Colic lymph node (tissue), 1 donor: ENCODE measurements around a stretch of chr10.

- PRO-cap = no peak
Measured at GRCh38 chr10:80284977-80285683, 4.3 kb downstream of the MAT1A start.

DNA sequence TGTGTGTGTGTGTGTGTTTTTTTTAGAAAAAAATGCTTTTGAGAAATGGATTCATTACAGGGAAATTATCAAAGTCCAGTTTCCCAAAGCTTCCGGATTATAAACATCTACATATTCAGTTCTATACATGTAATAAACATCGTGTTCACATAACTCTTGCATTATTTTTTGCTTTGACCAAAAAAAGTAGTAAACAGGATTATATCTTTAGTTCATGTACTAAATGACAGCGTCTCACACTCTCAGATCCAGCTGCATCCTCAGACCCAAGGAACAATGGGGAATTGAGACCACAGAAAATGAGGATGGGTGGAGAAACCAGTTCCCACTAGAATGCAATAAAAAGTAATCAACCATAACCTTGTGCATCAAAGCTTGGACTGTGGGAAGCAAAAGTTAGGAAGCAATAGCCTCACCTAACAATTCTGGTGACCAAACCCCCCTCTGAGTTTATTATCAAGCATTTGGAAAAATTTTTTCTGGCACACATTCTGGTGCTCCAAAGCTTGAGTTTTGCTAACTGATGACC, 904 bp upstream of the MAT1A start:
- PRO-cap = no peak

- PRO-cap = no peak
Measured at GRCh38 chr10:80318716-80319369, 29.4 kb upstream of the MAT1A start.

DNA sequence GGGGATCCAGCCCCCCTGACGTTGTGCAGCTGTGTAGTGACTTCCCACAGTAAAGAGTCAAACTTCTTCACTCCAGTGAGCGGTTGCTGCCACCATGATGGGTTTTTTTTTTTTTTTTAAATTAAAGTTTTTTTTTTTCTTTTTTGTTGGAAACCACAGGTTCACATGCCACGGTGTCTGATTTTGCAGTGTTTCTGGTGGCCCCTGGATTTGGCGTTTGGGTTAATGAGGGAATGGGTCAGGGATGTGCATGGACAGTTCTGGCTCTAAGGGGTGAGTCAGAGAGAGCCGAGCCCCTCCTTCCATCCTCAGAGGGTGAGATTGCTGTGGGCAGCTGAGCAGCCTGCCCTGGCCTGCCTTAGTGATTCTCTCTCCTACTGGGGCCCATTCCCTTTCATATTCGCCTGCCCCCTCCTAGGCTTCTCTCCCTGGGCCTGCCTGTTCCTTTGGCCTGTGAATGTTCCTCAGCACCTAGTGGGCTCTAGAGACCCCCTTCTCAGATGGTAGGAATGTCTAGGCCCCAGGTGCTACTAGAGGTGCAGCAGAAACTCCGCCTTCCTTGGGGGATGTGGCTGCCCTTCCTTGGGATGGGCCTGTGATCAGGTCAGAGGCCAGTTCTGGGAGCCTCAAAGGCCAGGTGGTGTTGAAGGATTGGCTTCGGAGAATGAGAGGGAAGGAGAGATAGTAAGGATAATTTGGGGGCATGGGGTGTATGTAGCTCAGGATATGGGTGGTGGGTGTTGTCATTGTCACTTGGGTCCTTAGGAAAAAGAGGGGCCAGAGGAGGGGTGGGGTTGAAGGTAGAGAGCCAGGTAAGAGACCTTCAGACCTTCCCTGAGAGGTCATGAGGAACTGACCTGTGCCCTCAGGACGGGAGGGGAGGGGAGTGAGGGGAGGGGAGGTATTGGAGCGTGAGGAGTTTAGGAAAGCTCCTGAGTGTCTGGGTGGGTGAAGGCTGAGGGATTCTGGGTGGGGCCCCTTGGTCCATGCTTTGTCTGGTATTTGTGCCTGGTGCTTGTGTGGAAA, 19.8 kb downstream of the TSPAN14 start:
- PRO-cap = no peak

DNA sequence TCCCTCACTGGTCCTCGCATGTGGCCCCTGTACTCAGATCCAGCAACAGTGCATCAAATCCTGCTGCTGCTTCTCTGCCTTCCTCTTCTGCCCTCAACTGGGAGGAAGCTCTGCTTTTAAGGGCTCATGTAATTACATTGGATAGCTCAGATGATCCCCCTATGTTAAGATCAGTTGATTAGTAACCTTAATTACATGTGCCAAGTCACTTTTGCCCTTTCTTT, 22.9 kb downstream of the TSPAN14 start:
- PRO-cap = no peak

- PRO-cap = no peak
Measured at GRCh38 chr10:80480880-80481498, 26.9 kb downstream of the TSPAN14 start.

DNA sequence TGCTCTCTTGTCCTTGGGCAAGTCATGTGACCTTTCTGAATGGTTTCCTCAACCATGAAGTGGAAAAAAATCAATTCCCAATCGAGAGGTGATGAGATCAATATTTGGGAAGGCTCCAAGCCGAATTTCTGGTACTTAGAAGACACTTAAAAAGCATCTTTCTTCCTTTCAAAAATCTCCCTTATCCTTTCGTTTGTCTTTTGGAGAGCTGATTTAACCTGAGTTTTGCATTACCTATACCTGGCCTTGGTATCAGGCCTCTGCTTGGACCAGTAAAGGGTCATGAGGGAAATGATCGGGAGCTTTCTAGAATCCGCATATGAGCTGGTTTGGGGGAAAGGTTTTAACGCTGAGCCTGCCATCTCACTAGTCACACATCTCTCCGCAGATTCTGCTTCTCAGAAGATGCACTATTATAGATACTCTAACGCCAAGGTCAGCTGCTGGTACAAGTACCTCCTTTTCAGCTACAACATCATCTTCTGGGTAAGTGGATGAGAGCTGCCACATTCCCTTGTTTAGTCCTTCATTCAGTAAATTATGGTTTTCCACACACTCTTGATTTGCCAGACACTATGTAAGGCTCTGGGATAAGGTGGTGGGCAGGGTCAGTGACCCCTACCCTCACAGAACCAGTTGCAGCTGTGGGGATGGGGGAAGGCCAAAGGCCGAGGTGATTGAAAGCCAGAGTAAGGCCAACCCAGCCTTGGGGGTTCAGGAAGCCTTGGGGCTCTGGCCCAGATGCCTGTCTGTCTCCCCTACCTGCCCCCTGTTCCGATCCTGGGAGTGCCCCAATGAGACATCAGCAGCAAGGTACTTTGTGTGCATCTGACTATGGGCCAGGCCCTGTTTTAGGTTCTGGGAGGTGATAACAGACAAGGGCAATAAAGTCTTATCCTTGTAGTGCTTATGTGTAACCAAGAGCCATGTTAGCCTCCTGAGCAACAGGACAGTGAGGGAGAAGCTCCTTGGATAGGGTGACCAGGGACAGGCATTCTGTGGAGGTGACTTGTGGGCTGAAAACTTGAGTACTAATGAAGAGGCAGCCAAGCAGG, 35.0 kb downstream of the TSPAN14 start:
- PRO-cap = no peak

- PRO-cap = no peak
Measured at GRCh38 chr10:80498643-80499528, 38.8 kb upstream of the SH2D4B start.

DNA sequence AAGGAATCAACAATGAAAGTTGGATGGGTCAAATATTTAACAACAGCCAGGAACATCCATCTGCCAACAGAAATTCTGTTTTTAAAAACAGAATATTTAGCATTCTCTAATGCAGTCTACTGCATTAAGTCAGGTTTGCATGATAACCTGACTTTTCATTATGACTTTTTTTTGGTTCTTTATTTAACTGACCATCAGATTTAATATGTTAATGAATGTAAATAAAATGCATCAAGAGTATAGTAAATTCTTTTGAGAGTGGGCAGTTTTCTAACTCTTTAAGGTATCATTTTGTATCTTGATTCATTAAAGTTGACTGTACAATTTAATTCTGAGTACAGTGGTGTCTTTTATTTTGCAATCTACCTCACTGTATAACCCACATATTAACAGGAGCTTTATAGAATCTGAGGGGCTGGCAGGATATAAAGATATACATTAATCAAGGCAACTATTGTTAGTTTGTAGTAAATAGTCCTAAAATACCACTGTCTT, 328.8 kb downstream of the NRG3 start:
- PRO-cap = unidirectional peak, plus-strand start at position 246 of the sequence

- PRO-cap = no peak
Measured at GRCh38 chr10:83272586-83273038, 866.7 kb upstream of the GHITM start.

DNA sequence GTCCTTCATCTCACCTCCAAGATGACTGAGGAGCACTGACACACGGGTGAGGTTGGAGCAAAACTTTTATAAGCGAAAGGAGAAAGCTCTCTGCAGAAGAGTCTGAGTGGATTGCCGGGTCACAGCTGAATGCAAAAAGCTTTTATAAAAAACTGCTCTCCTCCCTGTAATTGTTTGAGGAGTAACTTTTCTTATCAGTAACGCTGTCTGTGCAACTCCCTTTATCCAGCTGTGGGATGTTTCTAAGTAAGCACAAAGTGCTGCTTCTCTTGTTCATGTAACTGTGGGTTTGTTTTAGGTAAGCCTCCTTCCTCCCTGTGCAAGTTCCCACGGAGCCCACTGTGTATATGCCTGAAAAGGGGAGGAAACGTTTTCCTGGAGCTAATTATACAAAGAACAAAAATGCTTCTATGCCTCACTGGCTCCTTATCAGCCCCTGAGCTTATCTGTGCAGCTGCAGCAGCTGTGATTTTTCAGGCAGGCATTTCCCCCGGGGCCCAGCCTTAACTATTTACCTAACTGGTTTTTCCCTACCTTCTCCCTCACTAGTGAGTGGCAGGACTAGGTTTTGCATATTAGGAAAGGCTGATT, 593.5 kb upstream of the GHITM start:
- PRO-cap = no peak

DNA sequence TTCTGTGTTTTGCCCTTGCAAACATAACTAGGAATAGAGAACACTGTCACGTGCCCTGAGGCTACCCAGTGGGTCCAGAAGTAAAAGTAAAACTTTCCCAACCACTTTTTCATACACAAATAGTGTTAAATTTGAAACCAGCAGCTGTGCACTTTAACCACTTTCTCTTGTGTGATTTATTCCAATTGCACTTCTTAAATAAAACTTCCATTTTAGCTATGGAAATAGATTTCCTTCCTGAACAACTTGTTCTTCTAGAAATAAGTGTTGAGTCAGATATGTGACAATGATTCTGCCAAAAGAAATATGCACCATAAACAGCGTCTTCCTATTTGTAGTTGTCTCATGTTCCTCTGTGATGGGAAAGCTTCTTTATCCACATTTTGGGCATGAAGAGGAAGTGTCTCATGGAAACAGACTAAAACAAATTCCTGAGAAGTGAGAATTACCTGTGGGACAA, 414.4 kb upstream of the GHITM start:
- PRO-cap = no peak

GRCh38 chr10:84156311-84157603, 16.8 kb upstream of the GPR15LG start:
- PRO-cap = no peak

GRCh38 chr10:85612116-85612671, 754.4 kb downstream of the GRID1 start:
- PRO-cap = bidirectional peak, plus-strand start at chr10:85612554, minus-strand start at chr10:85612401

GRCh38 chr10:86453040-86454126, 68.2 kb downstream of the WAPL start:
- PRO-cap = no peak

DNA sequence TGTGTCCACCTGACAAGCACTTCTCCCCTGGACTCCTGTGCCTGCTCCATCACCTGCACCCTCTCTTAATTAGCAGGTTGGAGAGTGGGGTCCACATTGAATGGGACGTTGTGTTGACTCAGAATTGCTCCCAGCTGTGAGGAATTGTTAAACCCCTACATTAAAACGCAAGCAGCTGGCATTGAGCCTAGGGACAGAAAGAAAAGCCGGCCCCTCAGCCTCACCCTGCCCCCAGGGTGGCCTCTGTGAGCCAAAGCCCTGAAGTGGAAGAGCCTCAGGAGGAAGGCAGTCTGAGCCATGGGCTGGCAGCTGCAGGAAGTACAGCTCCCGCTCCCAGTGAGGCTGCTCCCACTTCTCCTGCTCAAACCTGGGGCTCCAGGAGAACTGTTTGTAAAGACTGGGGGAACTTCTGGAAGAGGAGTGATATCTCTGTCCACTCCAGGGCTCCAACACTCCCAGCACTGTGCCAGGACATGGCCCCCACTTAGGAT, 1.9 kb upstream of the OPN4 start:
- PRO-cap = no peak

DNA sequence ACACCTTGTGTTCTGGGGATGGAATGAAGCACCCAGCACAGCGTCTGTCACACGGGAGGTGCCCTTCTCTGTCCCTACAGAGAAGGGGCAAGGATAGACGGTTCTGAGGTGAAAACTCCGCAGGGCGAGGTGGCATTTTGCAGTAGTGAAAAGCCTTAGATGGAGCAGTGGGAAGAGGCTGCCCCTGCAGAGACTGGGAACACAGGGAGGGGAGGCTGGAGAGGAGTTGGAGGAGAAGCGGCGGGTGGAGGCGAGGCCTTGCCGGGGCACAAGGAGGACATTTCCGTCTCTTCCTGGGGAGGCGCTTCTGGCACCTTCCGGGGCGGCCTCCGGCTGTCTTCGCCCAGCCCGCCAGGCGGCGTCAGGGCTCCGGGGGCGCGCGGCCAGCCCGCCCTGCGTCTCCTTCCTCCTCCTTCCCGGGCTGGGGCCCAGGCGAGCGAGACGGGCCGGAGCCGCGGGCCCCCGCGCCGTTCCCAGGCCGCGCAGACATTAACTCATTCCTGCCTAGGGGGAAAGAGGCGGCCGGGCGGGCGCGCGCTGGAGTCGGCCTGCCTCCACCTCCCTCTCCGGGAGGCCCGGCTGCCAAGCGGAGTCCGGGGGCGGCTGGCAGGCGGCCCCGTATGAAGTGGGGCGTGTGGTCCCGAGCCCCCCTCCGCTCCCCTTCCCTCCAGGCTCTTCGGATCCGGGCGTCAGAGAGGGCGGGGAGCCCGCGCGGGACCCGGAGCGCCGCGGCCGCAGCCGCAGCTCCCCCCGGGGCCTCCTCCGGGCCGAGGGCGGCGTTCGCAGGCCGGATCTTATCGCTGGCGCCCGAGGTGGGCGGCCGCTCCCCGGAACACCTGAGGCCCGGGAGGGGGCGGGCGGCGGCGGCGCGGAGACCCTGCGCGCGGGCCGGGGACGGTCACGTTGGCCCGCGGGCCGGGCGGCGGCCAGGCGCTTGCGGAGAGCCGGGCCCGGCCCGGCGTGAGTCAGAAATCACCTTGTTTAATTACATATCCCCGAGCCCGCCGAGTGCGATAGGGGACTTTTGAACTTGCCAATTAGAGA, 42.9 kb downstream of the LDB3 start:
- PRO-cap = bidirectional peak, plus-strand start at position 413 of the sequence, minus-strand start at position 283 of the sequence; unidirectional peak, plus-strand start at position 692 of the sequence; bidirectional peak, plus-strand start at position 839 of the sequence, minus-strand start at position 769 of the sequence

GRCh38 chr10:86712420-86712701, 44.0 kb downstream of the LDB3 start:
- PRO-cap = no peak

GRCh38 chr10:86735251-86736102, 20.9 kb upstream of the BMPR1A start:
- PRO-cap = no peak

GRCh38 chr10:86908488-86909179, 48.8 kb downstream of the MMRN2 start:
- PRO-cap = no peak